Jejunum (tissue), 1 donor: Measurements from ENCODE around the genes NINJ2 and ADIPOR2.

- PRO-cap: no peak
Observed at GRCh38 chr12:212209-212519, 1.8 kb downstream of the SLC6A12 start.

GRCh38 chr12:212520-212772 is 1.5 kb downstream of the SLC6A12 start:
- PRO-cap: no peak

DNA sequence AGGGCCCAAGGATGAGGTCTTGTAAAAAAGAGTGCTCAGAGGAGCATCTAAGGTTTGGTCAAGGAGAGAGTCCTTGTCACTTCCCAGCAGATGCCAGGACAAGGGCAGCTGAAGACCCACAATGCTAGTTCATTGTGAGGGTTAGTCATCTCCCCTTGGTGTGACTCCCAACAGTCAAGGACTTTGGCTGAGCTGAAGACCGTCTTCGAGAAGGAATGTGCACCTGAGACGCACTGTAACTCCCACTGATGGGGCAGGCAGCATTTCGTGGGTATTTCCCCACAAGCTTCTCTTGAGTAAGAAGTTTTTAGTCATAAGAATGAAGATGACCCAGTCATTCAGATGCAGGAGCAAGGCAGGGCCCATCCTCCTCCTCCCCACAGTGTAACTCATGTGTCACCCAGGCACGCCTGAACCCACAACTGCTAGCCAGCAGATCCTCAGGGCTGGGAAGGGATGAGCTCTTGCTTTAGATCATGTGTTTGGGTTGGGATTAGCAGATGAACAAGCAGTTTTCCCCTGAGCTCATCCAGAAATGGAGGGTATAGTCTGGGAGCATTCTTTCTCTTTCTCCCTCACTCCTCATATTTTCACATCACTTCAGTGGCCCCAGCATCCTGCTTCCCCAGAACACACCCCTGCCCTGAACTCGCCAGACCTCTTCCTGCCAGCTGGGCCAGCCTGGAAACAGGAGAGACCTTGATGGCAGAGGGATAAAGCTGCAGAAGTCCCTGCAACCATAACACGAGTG is 73.2 kb downstream of the B4GALNT3 start:
- PRO-cap: no peak

DNA sequence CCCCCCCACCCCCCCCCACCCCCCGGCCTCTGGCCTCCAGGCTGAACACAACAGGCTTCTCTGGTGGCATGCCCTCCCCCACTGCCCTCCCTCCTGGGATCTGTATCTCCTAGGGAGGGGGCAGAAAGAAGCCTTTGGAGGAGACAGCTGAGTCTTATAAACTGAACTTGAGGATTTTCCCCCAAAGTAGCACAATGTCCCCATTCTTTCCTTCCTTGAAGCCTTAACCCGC is 82.0 kb downstream of the B4GALNT3 start:
- PRO-cap: no peak

GRCh38 chr12:550497-551150 is 90.9 kb downstream of the B4GALNT3 start:
- PRO-cap: no peak

DNA sequence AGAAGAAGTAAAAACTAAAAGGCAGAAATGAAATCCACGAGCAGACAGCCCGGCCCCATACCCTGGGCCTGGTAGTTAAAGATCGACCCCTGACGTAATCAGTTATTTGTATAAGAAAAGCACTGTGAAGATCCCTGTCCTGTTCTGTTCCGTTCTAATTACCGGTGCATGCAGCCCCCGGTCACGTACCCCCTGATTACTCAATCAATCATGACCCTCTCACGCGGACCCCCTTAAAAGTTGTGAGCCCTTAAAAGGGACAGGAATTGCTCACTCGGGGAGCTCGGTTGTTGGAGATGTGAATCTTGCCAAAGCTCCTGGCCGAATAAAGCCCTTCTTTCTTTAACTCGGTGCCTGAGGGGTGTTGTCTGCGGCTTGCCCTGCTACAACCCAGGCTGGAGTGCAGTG is 85.3 kb downstream of the NINJ2 start:
- PRO-cap: no peak

DNA sequence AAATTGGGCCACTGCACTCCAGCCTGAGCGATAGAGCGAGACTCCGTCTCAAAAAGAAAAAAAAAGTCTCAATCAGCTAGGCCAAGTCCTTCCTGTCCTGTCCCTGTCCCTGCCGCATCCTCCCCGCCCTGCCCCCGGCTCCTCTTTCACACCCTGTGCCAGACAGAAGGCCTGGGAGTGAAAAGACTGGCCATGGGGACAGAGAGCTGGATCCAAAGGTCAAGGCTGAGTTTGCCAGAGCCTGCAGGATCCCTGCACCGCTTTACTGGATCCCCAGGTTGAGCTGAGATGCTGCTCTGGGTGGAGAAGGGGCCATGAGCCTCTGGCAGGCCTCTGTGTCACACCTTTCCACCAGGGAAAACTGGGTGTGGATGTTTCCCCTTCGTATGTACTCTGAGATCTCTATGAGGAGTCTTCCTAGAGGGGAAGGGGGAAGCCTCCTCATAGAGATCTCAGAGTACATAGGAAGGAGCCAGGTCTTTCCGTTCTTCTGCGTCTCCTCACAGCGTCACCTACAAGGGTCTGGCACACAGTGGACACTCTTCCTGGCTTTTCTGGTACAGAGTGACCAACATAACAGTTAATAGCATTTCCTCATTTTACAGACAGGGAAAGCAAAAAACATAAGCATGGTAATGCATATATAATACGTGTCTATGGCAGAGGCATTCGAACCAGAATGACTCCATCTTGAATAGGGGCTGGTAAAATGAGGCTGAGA is 35.2 kb downstream of the NINJ2 start:
- PRO-cap: no peak

DNA sequence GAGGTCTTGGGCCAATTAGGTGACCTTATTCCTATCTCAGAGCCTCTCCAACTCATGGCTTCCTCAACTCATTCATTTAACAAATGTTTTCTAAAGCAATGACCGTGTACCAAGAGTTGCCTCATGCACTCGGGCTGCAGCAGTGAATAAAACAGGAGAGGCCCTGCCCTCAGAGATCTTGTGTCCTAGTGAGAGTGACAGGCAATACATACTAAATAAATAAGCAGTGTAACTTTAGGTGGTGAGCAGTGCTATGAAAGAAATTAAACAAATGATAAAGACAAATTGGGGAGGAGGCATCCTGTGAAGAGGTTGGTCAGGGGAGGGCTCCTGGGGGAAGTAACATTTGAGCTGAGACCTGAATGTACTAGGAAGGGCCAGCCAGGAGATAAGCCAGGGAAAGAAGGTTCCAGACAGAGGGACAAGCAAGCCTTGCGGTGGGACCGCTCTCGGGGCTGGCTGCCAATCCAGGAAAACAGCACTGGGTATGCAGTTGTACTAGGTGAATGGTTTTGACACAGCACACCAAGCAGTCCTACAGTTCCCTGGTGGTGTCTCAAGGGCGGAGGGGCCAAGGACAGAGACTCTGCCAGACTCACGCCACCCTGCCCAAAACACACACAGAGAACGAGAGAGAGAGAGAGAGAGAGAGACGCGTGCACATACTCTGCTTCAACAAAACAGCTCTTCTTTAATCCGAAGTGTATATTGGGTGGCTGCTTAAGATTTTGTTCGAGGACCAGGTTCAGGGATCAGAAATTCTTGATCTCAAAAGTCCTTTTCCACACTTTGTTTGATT is 1.3 kb downstream of the NINJ2 start:
- PRO-cap: no peak

- PRO-cap: no peak
Observed at GRCh38 chr12:662580-663732, at the start of gene NINJ2. Gene NINJ2 (minus strand): TSS chr12:663445.

- PRO-cap: no peak
Observed at GRCh38 chr12:860919-861418, 88.5 kb downstream of the RAD52 start.

- PRO-cap: no peak
Observed at GRCh38 chr12:953795-954290, 4.3 kb upstream of the RAD52 start.

DNA sequence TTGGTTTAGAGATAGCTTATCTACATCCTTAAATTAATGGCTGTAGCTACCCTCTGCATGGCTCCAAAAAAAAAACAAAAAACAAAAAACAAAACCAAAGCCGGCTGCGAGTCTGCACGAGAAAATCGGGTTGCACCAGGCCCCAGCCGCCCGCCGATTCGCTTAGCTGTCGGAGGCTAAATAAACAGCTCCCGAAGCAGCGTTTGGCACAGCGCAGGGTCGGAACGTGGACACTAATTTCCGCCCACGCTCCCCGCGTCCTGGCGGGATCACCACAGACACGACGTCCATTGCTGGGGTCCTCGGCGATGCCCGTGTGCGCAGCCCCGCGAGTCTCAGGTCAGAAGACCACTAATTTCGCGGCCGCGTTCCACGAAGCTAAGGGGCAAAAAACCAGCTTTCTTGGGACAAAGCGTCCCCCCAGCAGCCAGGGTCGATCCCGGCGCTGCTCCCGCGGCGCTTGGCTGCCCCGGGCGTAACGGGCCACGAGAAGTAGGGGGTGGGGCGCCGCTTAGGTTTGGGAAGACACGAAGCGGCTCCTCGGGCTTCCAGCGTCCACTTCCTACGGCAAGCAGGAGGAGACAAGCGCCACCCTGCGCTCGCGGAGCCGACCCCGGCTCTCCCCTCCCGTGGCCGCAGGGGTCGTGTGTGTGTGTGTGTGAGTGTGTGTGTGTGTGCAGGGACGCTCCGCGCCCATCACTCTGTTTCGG is 577 bp upstream of the ERC1 start:
- PRO-cap: unidirectional peak, plus-strand start at position 119 of the sequence; bidirectional peak, plus-strand start at position 256 of the sequence, minus-strand start at position 164 of the sequence; bidirectional peak, plus-strand start at position 558 of the sequence, minus-strand start at position 560 of the sequence

DNA sequence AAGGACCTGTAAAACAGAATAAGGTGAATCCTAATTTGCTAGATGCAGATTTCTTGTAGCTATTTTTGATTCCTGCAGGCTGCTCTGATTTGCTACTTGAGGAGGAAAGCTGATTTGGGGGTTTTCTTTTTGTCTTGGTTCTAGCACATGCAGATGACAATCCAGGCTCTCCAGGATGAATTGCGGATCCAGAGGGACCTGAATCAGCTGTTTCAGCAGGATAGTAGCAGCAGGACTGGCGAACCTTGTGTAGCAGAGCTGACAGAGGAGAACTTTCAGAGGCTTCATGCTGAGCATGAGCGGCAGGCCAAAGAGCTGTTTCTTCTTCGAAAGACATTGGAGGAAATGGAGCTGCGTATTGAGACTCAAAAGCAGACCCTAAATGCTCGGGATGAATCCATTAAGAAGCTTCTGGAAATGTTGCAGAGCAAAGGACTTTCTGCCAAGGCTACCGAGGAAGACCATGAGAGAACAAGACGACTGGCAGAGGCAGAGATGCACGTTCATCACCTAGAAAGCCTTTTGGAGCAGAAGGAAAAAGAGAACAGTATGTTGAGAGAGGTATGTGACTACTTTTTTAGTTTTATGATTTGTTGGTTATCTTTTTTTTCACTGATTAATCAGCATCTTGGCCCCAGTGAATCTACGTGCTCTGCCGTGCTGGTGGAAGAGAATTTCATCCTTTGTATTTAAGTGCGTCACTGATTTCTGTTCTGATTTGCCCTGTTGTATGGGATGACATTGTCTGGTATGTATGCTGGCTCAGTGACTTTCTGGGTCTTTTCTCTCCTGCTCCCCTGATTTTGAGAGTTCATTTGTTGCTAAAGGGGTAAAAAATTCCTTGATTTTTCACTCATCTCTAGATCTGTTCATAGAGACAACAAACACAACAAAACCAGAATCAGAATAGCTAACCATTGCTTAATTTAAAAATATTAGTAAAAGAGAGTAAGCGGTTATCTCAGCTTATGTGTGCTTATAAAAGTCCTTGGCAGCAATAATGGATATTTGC is 92.3 kb downstream of the ERC1 start:
- PRO-cap: no peak

- PRO-cap: no peak
Observed at GRCh38 chr12:1099013-1099636, 108.1 kb downstream of the ERC1 start.

- PRO-cap: no peak
Observed at GRCh38 chr12:1115677-1116286, 124.8 kb downstream of the ERC1 start.

DNA sequence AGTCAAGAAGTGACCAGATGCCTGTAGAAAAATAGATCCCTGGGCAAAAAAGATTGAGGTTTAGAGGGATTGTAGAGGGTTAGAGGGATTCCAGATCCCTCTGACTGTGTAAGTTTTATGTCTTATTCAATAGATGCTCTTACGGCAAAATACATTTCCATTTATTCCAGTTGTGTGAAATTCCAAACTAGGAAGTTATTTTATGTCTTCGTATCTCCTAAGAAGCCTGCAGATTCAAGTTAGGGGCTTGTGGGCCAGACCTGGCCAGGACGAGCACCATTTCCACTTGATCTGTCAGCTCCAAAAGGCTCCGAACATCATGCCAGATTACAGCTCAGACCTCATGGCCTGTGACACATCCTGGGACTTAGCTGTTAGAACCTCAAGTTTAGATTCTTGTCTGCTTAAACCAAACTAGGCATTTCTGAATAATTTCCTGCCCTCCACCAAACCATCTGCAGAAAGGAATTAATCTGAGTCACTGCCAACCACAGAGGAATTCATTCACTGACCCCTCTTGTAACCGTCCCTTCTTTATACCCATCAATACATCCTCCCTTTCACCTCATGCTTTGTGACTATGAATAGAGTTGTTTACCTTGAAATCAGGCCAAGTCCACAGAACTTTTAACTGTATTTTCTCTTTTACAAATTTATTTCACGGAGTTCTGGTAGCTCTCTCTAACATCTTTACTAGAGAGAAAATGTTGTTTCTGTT is 120.4 kb downstream of the FBXL14 start:
- PRO-cap: no peak

DNA sequence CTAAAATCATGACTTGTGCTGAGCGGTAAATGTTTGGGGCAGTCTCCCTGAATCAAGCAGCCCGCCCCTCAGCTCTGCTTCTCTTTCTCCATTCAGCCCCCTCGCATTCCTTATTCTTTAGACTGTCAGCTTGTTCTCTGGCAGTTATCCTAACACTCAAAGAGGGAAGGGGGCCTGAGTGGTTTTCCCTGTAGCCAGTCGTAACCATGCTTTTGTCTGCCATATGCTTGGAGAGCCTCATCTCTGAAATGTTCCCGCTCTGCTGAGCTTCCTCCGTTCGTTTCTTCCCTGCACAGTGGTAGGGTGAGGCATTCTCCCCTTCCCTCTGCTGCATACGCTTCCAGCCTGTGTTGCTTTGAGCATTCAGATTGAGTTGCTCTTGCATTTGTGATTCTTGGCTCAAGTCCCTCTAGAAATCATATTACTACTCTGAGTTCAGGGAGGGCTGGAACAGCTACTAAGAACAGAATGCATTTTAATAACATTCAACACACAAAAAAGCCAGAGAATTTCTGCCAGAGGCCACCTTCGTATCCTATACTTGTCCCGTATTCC is 119.7 kb downstream of the FBXL14 start:
- PRO-cap: no peak

DNA sequence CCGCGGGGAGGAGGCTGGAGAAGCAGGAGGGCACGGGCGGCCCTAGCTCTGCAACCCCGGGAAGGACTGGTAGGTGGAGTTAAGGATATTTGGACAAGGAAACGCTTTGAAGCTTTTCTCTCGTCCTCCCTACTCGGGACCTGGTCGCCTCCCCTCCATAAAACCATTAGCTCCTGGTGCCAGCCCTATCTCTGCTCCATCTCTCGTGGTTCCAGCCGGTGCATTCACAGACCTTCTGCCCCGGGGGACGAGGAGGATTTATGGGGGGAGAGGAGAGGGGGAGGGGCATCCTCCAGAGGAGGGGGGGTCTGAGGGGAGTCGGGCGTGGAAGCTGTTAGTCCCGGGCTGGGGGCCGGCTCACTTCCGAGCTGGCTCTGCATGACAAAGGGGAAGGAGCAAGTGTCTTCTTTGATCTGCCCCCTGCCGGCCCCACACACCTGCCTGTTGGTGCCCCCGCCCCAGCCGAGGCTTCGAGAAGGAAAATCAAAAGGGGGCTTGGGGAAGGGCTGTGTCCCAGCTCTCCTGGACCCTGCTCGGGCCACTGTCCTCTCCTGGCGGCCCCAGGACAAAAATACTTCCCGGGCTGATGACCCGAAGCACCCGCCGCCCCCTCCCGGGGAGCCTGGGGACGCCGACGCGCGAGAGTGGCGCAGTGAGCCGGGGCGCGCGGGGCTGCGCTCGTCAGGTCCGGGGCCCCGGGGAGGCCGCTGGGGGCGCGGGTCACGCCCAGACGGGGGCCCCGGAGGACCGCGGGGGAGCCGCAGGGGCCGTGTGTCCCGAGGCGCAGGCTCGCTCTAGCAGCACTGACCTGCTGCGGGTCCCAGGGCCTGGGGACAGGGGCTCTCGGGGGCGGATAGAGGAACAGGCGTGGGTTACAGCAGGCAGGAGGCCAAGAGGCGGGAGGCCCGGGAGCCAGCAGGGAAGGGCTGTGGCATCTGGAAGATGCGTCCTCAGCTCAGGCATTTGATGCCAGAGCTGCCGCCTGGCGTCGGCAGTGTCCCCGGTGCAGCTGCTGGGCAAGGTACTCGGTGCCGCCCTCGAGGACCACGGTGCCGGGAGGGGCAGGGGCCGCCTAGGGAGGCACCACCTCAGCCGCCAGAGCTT is 863 bp downstream of the WNT5B start:
- PRO-cap: no peak

DNA sequence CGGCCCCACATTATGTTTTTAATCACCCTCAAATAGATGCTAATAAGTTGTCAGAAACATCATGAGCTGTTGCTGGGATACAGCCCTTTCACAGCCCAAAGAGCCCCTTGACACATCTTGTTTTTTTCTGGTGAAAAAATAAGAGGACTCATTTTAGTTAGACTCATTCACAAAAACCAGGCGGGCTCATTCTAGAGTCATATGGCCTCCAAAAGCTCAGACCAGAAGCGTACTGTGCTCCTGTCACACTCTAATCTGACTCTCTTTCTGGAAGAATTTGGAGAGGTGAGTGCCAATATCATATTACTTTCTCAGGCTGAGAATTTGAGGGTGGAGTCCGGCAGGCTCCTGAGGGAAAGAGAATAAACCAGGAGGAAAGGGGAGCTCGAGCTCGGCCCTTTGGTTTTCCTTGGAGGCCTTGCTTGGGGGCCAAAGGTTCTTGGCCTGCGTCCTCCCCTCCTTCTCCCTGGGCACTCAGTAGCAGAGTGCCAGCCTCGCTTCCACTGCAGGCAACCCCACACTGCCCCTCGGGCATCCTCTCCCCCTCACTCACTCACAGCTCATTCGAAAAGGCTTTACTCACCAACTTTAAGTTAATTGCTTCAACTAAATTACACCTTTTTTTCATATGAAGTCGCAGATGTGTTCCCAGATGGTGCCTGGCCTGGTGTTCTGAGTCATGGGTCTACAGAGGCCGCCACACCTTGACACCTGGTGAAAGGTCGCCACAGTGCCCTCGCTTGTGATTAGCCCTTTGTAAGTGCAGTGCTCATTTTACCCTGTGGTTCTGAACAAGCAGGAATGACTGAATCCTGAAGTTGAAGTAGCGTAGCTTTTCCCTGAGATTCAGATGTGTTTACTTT is 20.6 kb upstream of the ADIPOR2 start:
- PRO-cap: bidirectional peak, plus-strand start at position 772 of the sequence, minus-strand start at position 555 of the sequence

DNA sequence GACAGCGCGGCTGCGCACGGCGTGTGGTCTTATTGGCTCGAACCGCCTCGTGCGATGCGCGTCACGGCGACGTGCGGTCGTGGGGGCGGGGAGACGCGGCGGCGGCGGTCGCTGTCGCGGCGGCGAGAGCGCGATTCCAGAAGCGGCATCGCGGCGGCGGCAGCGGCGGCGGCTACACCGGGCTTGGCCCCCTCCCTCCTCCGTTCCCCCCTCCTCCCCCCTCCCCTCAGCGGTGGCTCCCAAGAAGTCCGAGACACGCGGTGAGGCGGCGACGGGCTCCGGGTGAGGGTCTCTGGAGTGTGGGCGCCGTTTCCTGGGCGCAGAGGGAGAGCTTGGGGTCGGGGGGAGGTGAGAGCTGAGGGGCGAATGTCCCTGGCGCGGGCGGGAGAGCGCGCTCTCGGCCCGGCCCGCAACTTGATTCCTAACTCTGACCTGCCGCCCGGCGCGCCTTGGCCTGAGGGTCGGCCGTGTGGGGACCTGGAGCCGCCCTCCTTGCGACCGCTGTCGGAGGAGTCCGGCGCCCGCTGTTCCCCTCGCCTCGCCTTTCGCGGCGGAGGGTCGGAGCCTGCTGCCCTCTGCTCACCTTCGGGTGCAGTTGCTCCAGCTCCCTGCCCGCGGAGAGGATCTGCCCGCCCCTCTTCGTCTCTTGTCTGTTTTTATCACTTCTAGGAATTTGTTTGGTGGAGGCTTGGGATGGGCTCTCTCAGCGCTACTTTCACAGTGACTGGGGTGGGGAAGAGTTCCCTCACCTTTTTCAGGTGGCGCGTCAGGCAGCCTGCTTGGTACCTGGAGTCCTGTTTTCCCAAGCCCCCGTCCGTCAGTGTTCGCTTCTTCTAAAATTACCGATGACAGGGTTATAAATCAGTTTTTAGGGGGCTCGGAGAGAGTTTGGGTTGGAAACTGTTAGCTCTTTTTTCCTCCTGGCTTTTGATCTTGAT is at the start of gene ADIPOR2:
TSS of gene ADIPOR2 (plus strand) at position 139 of the 938 bp plus-strand sequence.
- PRO-cap: bidirectional peak, plus-strand start at position 139 of the sequence, minus-strand start outside the sequence